Sternocleidomastoid (tissue), 1 donor: ENCODE results near the genes ZWINT, UBE2D1 and FAM13C.

DNA sequence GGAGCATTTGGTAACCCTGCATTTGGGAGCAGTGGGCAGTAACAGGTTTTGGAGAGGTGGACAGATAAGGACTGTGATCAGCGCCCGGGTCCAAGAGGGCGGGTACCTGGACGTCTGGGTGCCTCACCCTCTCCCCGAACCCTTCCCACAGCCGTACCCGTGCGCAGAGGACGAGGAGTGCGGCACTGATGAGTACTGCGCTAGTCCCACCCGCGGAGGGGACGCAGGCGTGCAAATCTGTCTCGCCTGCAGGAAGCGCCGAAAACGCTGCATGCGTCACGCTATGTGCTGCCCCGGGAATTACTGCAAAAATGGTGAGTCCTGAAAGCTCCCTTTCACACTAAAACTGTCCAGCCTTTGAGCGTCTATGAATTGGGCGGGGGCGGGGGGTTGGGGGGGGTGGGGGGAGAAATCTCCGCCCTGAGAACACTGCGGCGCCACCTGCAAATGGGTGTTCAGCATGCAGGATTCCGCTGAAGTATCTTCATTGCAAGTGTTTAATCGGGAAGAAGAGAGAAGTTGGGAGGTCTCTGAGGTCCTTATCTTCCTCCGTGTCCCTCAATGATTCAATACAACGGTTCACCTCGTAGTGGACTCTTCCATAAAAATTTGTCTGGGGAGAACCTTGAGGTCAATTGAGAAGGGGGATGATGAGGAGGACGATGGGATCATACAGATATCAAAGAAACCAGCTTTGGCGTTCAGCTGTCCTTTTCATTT is 851 bp downstream of the DKK1 start:
- PRO-cap: no peak

- PRO-cap: no peak
Measured at GRCh38 chr10:52805137-52805580, 32.6 kb upstream of the MBL2 start.

- PRO-cap: no peak
Measured at GRCh38 chr10:53000709-53001237, 228.2 kb upstream of the MBL2 start.

DNA sequence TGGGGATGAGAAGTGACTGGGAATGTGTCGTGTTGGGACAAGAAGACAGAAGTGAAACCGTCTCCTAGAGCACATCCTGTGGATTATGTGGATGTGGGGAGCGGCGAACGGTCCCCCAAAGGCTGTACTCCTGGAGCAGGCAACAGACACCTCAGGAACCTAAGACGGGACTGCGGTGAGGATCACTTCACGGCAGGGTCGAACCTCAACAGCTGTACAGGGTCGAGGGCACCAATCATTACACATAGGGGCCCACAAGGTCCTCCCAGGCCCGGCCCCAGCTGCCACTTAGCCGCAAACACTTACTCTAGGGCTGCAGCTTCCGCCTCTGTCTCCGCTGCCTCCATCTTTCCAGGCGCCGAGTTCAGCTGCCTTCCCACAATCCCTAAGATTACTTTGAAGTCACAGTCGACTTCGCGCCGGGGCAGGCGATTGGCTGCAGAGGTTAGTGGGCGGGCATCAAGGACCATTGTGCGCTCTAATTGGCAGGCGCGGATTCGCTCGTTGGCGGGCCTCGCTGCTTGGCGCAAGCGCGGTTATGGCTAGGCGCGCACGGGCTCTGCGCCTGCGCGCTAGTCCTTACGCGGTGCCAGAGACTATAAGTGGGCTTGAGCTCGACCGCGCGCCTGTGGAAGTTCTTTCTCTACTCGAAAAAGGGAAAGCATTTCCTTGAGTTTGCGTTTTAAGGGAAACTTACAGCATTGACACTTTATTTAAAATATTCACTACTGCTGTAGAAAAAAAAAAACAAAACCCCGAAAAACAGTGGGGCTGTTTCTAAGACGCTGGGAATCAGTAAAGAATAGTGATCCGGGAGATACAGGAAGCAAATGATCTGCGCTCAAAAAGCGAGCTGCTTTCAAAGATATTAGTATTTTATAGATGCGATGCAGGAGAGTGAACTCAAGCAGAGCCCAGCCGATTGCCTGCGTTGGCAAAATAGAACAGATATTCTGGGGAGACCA is at the start of gene ZWINT:
Gene ZWINT, minus strand, starts transcription at position 370 of the 965 bp plus-strand sequence.
- PRO-cap: bidirectional peak, plus-strand start at position 601 of the sequence, minus-strand start at position 351 of the sequence

GRCh38 chr10:57336477-57336767 is 931.3 kb downstream of the IPMK start:
- PRO-cap: no peak

DNA sequence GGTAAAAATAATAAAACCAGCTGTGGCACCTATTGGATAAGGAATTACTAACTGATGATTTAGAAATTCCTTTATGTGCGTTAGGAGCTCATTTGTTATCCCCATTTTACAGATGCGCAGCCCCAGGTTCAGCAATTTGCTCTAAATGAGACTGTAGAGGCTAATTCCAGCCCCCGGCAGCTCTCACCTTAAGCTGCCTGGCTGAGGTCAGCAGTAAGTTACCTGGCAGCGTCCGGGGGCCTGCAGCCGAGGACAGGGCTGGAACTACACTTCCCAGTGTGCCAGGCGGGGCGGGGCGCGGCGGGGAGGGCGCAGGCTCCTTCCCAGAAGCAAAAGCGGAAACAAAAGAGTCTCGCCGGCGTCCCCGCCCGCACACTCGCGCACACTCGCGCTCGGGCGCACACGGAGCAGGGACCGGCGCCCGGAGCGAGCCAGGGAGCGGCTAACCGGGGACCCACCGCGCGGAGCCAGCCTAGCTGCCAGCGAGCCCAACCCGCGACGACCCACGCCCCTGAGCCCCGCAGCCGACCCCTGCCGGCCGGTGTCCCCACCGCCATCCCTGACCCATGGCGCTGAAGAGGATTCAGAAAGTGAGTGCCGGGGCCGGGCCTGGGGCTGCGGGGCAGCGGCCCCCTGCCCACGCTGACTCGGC is at the start of gene UBE2D1:
Gene UBE2D1, plus strand, starts transcription at position 371 of the 652 bp plus-strand sequence.
- PRO-cap: unidirectional peak, plus-strand start at position 389 of the sequence

- PRO-cap: no peak
Measured at GRCh38 chr10:58999301-58999768, 177.1 kb upstream of the PHYHIPL start.

DNA sequence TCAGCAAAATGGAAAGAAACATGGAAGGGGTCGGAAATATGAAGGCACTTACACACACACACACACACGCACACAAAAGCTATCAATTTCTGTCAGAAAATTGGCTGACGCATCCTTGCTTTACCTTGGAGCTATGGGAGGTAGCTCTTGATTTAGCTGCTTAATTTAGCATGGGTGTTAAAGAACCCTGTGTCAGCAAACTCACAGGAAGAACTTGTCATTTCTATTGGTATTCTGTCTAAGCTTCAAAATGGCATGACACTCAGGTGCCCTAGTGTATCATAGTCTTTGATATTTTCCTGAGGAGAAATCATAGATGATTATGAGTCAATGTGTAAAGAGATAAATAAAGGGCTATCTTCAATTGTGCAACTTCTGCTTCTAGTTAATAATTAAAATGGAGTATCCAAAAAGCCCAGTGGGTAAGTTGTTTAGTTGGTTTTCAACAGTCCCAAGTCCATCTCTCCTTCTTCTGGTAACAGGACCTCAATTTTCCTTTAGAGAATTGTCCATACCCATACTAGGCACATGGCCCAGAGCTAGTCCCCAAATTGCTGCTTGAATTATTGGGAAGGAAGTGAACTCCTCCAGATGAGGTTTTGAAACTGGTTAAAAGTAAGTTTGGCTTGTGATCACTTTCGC is 169.1 kb upstream of the PHYHIPL start:
- PRO-cap: no peak

GRCh38 chr10:59362344-59363552 is at the start of gene FAM13C:
TSS of gene FAM13C (minus strand) at chr10:59362549.
- PRO-cap: bidirectional peak, plus-strand start at chr10:59362645, minus-strand start at chr10:59362590

DNA sequence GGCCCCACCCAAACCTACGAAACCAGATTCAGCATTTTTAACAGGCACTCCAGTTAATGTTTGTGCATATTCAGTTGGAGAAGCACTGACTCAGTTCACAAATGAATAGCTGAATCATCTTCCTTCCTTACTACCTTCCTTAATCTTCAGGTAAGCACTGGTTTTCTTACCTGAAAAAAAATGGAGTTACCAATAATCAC is 122.5 kb downstream of the SLC16A9 start:
- PRO-cap: no peak

DNA sequence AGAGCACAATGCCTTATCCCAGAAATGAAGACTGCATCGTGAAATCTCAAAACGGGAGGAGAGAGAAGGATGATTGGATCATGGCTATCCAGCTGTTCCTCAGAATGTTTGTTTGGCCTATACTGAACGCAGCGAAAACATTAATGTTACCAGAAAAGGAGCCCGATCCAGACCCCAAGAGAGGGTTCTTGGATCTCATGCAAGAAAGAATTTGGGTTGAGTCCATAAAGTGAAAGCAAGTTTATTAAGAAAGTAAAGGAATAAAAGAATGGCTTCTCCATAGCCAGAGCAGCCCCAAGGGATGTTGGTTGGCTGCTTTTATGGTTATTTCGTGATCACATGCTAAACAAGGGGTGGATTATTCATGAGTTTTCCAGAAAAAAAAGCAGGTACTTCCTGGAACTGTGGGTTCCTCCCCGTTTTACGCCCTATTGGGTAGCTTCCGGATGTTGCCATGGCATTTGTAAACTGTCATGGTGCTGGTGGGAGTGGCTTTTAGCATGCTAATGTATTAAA is 86.0 kb downstream of the SLC16A9 start:
- PRO-cap: no peak

- PRO-cap: no peak
Measured at GRCh38 chr10:59674153-59674668, 35.4 kb downstream of the SLC16A9 start.

DNA sequence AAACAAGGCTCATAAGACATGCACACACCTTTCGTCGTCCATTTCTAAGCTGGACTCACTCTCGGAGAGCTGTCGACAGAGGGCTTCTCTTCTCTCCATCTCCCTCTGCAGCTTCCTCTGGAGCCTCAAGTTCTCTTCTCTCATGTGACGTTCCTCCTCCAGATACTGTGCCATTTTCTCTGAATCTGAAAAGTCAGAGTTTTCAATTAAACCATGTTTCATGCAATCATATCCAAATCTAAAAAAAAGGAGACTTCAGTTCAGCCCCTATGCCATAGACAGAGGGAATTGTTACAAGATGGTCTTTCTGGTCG is 53.6 kb upstream of the MRLN start:
- PRO-cap: no peak

DNA sequence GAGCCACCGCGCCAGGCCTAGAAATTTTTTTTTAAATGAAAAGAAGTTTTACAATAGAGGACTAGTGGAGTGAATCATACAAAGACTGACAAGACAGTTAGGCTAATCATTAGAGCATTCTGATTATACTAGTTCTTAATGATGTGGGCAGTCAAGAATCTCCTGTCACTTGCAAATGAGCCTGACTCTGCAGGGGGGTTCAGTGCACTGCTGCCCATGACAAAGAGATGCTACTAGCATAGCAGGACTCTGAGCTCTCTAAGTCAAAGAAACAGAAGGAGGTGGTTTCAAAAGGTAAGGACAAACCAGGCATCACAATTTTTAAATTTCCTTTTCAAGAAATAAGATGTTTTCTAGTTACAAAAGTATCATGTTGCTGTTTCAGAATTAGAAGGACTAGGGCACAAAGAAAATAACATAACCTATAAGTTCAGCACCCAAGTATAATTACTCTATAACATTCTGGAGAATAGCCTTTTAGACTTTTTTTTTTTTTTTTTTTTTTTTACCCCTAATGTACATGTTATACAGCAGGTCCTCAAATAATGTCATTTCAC is 58.9 kb downstream of the CCDC6 start:
- PRO-cap: no peak

GRCh38 chr10:60059331-60060107 is 153.2 kb upstream of the CCDC6 start:
- PRO-cap: no peak

- PRO-cap: no peak
Measured at GRCh38 chr10:60267691-60268331, 121.9 kb downstream of the ANK3 start.

GRCh38 chr10:60481145-60481602 is 91.5 kb upstream of the ANK3 start:
- PRO-cap: no peak

- PRO-cap: no peak
Measured at GRCh38 chr10:60594234-60594564, 184.1 kb upstream of the CDK1 start.

DNA sequence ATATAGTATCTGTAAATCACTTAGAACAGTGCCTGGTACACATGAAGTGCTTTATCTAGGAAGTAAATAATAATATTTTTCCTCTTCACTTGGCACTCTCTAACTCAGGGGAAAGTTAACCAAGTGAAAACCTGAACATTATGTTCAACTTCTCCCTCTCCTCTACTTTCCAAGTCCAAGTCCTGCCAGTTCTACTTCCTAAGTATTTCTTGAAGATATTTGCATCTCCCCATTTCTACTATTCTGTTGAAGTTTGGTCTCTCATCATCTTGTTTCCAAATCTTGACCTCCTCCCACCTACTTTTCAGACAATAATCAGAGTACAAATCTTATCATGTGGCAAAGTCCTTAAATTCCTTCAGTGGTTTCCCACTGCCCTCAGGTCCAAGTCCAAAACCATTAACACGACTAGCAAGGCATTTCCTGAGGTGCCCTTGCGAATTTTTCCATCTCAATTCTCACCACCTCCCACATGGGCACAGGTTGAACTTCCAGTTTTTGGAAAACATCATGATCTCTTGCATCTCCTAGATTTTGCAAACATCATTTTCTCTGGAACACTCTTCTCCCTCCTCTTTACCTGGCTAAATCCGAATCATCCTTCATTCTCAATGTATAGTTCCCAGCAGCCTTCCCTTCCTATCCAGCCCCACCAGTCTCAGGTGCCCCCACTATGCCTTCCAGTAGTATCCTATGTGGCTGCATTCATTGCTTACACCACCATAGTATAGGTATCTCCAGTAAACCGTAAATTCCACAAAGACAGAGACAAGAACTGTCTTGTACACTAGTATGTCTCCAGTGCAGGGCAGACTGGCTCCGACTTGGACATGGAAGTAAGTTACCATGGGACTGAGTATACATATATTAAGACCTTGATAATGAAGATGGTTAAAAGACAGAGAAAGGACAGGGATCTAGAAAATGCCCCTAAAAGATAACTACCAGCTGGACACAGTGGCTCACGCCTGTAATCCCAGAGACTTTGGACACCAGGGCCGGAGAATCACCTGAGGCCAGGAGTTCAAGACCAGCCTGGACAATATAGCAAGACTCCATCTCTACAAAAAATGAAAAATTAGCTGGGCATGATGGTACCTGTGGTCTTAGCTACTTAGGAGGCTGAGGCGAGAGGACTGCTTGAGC is 97.0 kb upstream of the CDK1 start:
- PRO-cap: no peak

- PRO-cap: no peak
Measured at GRCh38 chr10:60732103-60733221, 45.8 kb upstream of the CDK1 start.